ENCODE data around the genes NKTR and KIF15.

GRCh38 chr3:42600586-42601711 is at the start of gene NKTR:
Gene NKTR (plus strand): TSS chr3:42600686.
- RRBS = 2% methylated on average over 29 of the region's 72 CpGs

DNA sequence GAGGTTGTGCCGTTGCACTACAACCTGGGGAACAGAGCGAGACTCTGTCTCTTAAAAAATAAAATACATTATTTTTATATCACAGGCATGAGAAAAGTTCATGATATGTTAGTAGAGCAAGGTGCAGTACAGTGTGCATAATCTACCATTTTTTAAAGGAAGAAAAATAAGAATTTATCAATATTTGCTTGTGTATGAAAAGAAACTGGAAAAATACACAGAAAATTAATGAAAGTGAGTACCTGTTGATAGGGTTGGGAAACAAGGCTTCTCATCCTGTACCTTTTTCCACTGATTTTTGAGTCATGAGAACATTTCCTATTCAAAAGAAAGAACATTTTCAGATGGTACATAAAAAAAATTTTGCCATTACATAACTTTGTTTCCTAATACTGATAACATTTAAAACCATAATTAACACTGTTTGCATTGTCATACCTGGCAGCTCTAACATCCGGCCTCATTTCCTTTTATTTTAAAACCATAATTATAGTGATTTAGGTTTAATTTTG is 11.6 kb downstream of the NKTR start:
- RRBS = no CpG with 5 or more reads among the region's 3 CpGs

GRCh38 chr3:42638310-42639162 is 15.0 kb upstream of the ZBTB47 start:
- RRBS = no CpG with 5 or more reads among the region's 8 CpGs

GRCh38 chr3:42649975-42651152 is 3.1 kb upstream of the ZBTB47 start:
- RRBS = no CpG with 5 or more reads among the region's 4 CpGs

- RRBS = 4% methylated on average over 19 of the region's 39 CpGs
These were observed 1.4 kb downstream of the ZBTB47 start for GRCh38 chr3:42654708-42655576.

GRCh38 chr3:42669727-42670209 is 15.6 kb upstream of the KLHL40 start:
- RRBS = no CpG with 5 or more reads among the region's 5 CpGs

- RRBS = no CpG with 5 or more reads among the region's 3 CpGs
These were observed 5.5 kb upstream of the CCDC13 start for GRCh38 chr3:42778439-42779054.

GRCh38 chr3:42805148-42806031 is 1.1 kb upstream of the HIGD1A start:
- RRBS = no CpG with 5 or more reads among the region's 25 CpGs

DNA sequence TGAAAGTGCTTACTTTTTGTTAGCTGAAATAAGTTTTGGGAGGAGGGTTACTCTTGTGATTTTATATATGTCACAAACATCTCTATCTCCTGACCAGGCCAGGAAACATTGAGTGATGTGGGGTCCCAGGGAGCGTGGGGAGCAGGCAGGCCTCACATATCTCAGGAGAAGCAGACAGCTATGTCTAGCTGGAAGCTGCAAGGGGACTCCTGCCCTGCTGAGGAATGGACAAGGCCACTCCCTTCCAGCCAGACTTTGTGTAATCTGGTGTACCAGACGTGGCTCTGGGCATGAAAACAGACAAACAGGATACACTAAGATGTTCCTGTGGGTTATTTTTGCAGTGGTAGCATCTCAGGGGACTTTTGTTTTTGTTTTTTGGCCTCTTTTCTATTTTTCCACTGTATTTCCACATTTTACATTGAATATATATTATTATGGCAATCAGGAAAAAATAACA is 23.2 kb downstream of the CYP8B1 start:
- RRBS = no CpG with 5 or more reads among the region's 2 CpGs

DNA sequence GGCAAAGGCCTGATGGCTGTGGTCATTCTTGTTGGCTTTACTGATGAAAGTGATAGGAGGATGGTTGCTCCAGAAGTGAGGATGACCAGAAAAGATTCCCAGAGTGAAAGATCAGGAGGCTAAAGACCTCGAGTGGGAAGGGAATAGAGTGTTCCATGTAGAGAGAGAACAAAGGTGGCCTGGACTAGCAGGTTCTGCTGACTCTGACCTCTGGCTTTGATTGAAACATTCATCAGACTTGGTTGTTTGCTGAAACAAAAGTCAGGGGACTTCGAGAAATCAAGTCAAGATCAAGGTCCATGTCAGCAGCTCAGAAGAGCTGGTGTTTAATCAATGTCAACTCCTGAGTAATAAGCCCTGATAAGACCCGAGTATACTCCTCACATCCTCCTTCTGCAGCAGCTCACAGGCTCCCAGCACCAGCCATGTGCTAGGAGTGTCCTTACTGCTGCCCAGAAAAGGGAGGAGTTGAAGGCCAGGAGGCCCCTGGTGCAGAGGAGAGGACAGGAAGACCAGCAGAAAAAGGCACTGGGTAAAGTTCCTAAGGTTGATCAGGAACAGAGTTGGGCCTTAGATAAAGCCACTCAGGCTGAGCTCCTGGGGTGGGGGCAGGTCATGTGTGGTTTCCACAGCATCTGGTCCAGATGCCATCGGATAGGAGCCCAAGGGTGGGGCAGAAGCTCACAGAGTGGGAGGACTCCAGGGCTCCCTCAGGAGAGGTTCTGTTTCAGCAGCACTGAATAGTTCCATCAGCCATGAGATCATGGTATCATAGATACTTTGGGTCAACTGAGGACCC is 19.8 kb downstream of the CYP8B1 start:
- RRBS = no CpG with 5 or more reads among the region's 4 CpGs

GRCh38 chr3:42914458-42915205 is 8.7 kb downstream of the ZNF662 start:
- RRBS = no CpG with 5 or more reads among the region's 10 CpGs

- RRBS = no CpG with 5 or more reads among the region's 6 CpGs
These were observed 19.2 kb downstream of the POMGNT2 start for GRCh38 chr3:43086456-43087279.

DNA sequence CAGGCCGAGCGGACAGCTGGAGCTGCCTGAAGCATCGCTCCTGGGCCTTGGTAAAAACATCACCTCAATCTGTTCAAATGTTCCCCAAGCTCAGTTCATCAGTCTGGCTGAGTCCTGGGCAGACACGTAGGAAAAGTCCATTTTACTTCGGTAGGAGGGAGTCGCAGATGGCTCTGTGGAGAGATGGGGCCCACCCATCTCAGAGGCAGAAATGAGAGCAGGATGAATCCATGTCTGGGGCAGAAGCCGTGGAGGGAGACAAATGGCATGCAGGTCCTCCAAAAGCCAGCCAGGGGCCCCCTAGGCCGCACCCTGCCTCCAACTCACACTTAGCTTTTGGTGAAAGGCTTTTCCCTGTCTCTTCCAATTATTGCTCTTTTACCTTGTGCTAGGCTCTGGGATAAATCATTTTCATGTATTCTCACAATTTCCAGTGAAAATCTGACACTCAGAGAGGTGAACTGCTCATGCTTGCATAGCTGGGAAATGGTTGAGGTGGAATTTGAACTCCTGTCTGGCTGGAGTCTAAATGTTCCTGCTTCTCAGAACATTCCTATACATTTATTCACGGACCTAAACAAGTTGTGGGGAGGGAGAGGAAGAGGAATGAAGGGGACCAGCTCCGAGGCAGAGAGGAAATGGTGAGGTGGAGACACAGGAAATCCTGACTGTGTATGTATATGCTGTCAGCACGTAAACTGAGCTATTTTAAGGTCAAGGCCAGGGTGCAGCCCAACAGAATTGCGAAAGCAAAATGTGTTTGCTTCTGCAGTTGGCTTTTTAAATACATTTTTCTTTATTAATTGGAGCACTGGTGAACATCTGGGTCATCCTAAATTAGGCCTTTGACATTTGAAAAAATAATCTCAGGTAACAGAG is 73.9 kb upstream of the POMGNT2 start:
- RRBS = no CpG with 5 or more reads among the region's 12 CpGs

- RRBS = no CpG with 5 or more reads among the region's 5 CpGs
These were observed 107.4 kb downstream of the SNRK start for GRCh38 chr3:43393451-43394344.

DNA sequence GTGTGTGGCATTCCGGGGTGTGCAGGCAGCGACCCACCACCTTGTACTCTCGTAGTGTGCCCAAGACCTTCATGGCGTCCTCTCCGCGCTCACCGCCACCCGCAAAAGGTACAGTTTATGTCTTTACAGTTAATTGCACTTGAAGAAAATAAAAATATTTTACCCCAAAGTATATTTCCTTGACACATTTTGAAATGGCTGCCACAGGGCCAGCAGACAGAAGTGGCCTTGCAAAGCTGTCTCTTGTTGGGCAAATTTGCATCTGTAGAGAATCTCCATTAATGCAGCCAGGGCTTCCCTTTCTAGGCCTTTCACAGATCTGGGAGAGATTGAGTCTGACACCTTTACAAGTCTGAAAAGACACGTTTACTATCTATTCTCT is 136.0 kb downstream of the ANO10 start:
- RRBS = no CpG with 5 or more reads among the region's 9 CpGs

GRCh38 chr3:44435193-44435892 is 42.1 kb downstream of the ZNF445 start:
- RRBS = no CpG with 5 or more reads among the region's 4 CpGs

- RRBS = no CpG with 5 or more reads among the region's 7 CpGs
These were observed 8.9 kb downstream of the ZNF445 start for GRCh38 chr3:44468504-44469073.

DNA sequence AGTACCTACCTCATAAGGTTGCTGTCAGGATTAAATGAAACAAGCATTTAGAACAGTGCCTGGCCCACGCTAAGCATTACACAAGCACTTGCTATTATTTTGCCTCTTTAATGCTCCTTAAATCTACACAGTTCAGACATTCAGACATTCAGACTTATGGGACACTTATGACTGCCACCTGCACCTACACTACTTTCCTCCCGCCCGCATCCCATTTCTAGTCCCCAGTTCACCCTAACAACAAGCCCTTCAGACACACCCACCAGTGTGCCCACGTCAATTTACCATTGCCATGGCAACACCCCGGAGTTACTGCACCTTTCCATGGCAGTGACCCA is 27.5 kb upstream of the ZNF502 start:
- RRBS = no CpG with 5 or more reads among the region's 5 CpGs

GRCh38 chr3:44761503-44762640 is at the start of gene KIF15:
Gene KIF15 (plus strand): TSS chr3:44761794.
- RRBS = 0% methylated on average over 16 of the region's 68 CpGs

GRCh38 chr3:44966709-44967226 is 9.2 kb downstream of the ZDHHC3 start:
- RRBS = no CpG with 5 or more reads among the region's 3 CpGs